Duodenum (tissue), 1 donor: ENCODE measurements around the genes EME2, CASKIN1 and DNASE1L2.

GRCh38 chr16:1772018-1773071, at the start of gene EME2:
TSS of gene EME2 (plus strand) at chr16:1772810.
- PRO-cap: no peak

GRCh38 chr16:1781495-1782269, 689 bp downstream of the SPSB3 start:
- PRO-cap: no peak

DNA sequence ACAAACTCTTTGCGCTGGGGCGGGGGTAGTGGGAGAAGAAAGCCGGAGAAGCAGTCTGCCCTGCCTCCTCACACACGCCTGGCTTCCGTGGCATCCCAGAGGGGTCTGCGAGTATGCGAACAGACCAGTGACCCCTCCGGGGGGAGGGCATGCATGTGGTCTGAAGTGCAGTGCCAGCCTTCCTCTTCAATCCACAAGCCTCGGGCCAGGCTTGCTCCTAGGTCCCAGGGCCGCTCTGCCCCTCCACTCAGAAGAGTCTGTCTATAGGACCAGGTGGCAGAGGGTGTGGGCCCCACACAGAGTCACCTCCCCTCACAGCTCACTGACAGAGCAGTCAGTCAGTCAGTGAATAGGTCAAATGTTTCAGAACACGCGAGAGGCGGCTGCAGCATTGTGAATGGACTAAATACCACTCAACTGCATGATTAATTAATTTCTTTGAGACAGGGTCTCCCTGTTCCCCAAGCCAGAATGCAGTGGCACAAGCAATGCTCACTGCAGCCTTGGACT, 14.2 kb upstream of the IGFALS start:
- PRO-cap: no peak

DNA sequence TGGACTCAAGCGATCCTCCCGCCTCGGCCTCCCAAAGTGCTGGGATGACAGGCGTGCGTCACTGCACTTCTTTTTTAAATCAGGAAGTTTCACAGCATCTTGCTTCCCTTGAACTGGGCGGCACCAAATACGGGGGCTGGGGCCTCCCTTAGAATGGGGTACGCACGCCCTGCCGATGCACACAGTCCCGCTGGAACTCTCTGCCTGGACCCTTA, 917 bp downstream of the HAGH start:
- PRO-cap: no peak

GRCh38 chr16:1916341-1917025, 1.7 kb downstream of the HS3ST6 start:
- PRO-cap: no peak

GRCh38 chr16:1917288-1917834, 854 bp downstream of the HS3ST6 start:
- PRO-cap: no peak

DNA sequence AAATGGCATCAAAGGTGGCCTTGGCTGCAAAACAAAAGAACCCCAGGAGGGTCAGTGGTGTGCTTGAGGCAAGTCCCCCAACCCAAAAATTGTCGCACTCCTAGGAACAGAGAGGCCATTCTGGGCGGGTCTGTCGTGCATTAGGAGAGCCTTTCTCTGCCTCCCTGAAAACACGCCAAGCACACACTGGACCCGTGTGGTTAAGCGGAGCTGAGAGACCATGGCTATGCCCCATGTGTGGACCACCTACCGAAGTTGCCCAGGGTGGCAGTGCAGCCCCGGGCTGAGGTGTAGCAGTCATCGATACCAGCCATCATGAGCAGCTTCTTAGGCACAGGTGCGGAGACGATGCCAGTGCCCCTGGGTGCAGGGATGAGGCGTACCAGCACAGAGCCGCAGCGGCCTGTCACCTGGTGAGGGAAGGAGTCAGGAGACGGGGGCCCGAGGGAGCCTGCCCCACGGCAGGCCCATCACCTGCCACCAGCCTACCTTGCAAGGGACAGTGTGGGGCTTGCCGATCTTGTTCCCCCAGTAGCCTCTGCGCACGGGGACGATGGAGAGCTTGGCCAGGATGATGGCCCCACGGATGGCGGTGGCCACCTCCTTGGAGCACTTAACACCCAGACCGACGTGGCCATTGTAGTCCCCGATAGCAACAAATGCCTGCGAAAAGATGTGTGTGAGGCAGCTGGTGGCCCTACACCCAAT, 2.2 kb downstream of the RPS2 start:
- PRO-cap: no peak

DNA sequence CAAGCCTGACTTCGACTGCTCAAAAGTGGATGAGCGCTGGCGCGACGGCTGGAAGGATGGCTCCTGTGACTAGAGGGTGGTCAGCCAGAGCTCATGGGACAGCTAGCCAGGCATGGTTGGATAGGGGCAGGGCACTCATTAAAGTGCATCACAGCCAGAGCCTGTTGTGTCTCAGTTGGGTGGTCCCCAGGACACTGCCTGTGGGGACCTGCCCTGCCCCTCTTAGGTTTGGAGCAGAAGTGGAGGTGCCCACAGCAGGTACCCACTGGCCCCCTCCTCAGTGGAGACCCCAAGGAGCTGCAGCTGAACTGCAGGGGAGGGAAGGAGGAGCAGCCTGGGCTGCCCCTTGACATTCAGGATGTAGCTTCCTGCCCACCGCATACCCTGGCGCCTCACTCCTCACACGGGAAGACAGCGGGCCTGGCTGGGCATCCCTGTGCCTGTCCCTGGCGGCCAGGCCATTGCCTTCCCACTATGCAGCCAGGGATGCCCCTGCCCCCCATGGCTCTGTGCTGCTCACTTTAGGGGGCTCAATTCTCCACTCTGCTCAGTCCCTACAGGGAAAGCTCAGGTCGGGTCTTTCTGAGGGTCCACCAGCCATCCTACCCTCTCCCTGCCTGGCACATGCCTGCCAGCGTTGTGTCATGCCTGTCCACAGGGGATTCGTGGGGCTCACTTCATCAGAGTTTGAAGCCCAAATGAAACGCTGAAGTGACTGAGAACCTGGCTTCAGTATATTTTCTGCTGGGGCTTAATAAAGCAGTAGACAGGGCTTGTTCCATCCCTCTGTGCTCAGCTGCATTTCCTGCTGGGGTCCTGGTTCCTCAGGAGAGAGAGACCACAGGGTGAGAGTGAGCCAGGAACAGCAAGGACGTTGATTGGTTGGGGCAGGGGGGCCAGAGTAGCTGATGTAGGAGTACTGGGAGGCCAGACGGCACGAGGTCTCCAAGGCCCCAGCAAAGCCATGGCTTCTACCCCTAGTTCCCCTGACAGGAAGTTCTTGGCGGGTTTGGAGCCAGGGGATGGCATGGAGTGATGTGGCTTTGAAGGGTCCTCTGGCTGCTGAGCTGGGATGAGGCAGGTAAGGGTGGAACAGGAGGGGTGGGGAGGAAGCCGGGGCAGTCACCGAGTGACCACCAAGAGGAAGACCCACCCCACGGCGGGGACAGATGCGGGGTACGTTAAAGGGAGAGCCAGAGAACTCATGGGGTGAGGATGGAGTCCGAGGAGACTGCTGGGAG, 2.4 kb downstream of the GFER start:
- PRO-cap: no peak

DNA sequence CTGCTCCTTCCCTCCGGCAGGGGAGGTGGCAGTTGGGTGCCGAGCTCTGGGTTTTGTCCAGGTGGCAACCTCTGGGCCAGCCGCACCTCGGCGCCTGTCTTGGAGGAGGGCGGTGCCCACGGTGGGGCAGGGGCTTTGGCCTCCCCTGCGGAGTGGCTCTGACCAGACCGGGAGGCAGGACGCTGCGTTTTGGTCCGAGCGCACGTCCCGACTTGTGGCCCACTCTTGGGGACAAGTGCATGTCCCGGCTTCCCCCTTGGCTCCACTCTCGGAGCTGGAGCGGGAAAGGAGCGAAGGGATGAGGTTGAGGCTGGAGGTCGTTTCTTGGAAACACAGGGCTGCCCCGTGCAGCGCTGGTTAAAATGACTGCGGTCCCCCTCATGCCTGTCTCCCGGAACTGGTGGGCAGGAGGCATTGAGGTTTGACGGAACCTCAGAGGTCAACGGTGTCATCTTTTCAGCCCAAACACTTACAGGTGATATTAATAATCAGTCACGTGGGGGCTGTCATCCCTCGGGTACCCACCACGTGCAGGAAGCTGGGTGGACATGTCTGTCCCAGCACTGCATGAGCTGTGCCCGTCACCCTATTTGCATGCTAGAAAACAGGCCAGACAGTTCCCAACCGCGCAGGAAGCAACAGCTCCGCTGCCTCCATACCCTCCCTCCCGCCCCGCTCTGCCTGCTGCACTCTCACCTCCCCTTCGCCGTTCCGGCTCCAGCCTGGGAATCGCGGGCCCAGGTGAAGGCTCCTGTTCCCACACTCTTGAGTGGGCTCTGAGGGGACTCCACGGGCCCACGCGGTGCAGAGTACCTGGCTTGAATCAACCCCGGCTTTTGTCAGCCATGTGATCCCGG, 1.2 kb downstream of the SYNGR3 start:
- PRO-cap: bidirectional peak, plus-strand start at position 616 of the sequence, minus-strand start at position 399 of the sequence

GRCh38 chr16:2033828-2034529, 7.3 kb downstream of the NHERF2 start:
- PRO-cap: no peak

GRCh38 chr16:2087904-2088867, 40.4 kb downstream of the TSC2 start:
- PRO-cap: no peak

GRCh38 chr16:2121455-2121769, 14.3 kb downstream of the PKD1 start:
- PRO-cap: no peak

- PRO-cap: no peak
These were observed 2.5 kb downstream of the RAB26 start for GRCh38 chr16:2150692-2151622.

DNA sequence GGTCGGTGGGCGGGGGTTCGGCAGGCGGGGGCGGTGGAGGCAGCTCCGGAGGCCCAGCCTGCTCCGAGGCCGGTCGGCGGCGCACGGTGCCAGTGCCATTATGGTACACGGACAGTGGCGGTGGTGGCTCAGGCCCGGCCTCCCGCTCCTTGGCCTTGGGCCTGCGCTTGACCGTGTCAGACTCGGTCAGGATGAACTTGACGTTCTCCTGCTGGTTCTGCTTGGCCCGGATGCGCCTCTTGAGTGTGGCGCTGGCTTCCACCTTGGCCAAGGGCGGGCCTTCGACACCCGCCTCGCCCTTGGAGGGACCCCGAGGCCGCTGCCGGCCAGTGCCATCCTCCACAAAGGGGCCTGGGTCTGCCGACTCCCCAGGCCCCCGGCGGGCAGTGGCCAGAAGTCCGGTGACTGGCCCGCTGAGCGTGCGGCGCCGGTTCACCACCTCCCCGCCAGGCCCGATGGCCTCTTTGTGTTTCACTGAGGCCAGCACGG, 16.6 kb downstream of the CASKIN1 start:
- PRO-cap: no peak

- PRO-cap: no peak
These were observed at the start of gene CASKIN1 for GRCh38 chr16:2196104-2197152. TSS of gene CASKIN1 (minus strand) at chr16:2196605.

- PRO-cap: no peak
These were observed at the start of gene DNASE1L2 for GRCh38 chr16:2236326-2237356. TSS of gene DNASE1L2 (plus strand) at chr16:2236444.

- PRO-cap: no peak
These were observed 16.4 kb upstream of the RNPS1 start for GRCh38 chr16:2284296-2284702.

DNA sequence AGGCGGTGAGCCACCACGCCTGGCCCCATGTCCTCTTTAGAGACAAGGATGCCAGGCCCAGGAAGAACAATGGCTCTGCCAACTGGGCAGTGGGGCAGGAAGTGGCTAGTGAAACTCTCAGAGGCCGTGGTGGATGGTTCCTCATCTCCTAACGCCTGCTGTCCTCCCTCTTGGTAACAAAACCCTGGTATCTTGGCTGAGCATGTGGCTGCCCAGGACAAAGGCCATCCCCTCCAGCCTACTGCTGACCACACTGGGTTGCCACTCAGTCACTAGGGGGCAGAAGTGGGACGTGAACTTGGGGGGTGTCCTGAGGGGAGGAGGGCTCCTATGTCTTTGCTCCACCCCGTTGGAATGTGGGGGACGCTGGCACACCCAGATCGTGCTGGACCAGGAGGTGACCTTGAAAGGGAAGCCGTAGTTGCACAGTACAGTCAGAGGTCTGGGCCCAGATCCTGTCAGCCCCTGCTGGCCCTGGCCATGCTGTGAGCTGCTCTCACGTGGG, 28.6 kb upstream of the RNPS1 start:
- PRO-cap: no peak

GRCh38 chr16:2430189-2430838, 1.1 kb downstream of the CCNF start:
- PRO-cap: no peak

GRCh38 chr16:2468846-2469985, 1.9 kb upstream of the NTN3 start:
- PRO-cap: no peak